SJCRH30 (cell line): ENCODE measurements around a stretch of chr3.

DNA sequence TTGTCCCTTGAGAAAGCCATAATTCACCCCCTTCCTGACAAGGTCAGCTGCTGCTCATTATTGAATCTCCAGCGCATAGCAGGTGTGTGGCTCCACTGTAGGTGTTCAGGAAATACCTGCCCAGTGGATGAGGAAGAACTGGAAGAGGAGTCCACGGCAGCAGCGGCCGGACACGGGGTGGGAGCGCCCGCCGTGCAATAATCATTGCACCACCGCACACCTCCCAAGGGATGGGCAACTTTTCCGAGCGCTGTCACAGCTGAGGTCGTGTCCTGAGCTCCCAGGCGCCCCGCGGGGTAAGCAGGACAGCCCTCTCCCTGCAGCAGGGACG lies 715 bp downstream of the EIF4E3 start:
- RAMPAGE, long total RNA: no peak

DNA sequence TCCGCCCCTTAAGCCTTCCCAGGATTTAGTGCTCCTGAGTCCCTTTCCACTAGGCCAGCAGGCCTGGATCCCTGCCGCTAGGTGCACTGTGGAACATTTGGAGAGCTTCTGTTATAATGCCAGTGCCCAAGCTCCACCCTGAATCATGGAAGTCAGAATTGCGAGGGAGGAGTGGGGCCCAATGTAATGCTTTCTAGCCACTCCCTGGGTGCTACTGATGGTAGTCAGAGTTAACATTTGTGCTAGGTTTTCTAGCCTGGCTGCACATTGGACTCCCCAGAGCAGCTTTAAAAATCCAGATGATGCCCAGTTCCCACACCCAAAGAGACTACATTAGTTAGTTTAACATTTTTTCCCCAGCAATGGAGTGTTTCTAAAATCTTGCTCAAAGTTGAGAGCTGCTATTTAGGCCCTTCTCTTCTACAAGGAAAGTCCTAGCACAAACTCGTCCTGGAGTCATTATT lies 366.6 kb upstream of the PROK2 start:
- RAMPAGE, long total RNA: no peak

DNA sequence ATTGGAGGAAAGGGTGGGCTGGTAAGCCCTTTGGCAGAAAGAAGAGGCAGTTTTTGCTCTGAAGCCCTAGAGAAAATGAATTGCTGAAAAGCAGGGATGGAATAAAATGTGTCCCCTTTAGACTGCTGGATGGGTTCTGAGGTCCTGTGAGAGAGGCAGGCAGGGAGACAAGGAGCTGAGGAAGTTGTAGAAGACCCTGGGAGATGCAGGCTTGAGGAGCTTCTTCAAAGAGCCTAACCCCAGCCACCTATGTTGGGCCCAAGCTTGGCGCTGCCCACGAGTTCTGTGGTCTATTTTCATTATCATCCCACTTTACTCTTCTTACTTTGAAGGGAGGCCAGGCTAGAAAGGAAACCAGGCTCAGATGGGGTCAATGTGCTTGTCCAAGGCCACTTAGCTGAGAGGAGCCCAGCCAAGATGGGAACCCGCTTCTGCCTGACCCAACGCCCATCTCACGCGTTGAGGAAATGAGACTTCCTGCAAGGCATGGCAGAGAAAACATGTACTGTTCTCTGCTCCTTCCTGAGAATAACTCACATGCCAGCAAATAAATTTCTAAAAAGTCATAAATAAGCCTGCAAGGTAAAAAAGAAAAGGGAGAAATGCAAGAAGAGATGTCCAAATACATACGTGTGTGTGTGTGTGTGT lies 486.2 kb upstream of the PROK2 start:
- RAMPAGE, long total RNA: no peak

DNA sequence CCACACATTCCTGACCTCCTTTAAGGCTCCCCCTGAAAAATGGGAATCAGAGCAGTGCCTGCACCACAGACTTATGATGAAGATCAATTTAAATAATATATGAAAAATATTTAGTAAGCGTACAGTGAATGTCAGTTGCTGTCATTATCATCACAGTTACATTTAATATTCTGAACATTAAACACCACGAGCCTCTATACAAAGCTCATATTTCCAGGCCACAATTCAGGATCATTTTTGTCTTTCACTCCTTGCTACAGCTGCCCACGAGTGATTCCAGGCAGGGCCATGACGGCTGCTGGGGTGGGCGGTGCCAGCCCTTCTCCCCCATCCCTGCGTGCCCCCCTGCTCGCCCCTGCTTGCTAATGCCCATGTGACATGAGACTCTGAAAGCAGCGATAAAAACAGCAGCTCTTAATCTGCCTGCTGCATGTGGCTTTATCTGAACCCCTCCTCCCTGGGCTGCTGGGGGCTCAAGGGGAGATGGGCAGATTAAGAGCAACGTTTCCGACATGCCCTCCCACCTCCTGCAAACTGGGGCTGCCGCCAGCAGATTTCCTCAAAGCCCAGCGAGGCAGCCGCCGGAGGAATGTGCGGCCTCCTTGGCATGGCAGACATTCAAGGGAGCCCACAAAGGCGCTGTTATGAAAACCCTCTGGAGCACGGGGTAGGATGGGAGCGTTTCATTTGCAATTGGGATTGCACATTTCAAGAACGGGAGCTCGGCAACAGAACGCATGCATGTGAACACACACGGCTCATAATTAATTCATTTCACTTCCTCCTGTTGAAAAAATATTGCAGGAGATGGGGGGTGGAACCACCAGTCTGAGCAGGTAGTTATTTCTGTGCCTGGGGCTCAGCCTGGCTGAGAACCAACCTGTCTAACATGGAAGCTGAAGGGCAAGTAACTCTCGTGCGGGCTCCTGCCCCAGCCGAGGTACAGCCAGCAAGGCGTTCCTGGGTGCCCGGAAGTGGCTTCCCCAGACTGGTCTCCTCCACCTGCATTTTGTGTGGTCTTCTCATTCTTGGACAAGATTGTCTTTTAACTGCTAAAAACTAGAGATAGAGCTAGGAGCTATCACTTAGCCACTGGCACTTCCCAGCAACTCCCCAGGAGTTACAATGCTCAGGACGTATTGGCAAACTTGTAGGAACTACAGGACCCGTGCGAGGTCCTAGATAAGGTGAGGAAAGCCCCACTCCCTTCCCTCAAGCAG lies 504.2 kb upstream of the PROK2 start:
- RAMPAGE, long total RNA: no peak

- RAMPAGE, long total RNA: no peak
Measured at GRCh38 chr3:72310460-72311166, 525.7 kb upstream of the PROK2 start.

GRCh38 chr3:72329268-72330042 lies 518.8 kb downstream of the SHQ1 start:
- RAMPAGE, long total RNA: no peak

DNA sequence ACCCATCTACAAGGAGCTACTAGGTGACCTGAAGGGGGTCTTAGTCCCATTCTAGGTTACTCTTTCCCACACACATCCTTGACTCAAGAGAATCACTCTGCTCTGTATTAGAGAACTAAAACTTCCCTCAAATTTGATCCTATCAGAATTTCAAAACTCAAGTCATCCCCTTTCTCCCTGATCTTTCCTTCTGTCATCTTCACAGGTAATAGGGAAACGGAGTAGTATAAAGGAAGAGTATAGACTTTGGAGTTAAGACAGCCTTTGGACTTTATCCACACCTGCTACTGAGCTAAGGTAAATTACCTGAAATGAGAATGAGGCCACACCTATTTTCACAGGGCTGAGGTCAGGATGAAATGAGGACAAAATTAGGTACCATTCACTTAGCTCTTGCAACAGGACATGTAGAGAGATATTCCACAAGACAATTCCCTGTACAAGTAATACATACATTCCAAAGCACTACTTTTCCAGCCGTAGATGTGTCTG lies 462.0 kb downstream of the SHQ1 start:
- RAMPAGE, long total RNA: no peak

DNA sequence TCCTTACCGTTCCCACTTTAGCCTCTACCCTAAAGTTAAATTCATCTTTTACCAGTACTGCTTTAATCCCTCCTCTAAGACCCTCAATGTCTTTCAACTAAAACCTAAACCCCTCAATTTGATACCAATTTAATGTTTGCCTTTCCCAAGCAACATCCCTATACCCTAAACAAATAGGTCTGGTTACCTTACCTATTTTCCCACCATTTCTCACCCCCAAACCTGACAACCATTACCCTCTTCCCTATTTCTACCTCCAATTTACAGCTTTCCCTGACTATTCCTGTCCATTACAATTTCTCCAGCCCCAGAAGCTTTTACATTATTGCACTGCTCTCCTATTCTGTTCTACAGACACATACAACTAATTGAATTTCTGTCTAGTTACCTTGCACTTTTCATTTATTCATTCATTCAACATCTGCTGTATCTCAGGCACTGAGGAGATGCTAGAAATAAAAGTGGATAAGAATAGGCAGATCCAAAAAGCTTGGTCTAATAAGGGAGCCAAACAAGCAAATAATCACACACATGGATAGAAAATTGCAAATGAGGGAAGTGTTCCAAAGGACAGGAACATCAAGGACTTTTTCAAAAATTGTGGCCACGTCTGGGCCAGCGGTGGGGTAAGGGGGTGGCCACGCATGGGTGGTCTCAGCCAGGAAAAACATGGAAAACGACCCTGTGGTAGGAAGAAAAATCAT lies 442.7 kb downstream of the SHQ1 start:
- RAMPAGE, long total RNA: no peak

- RAMPAGE, long total RNA: no peak
Measured at GRCh38 chr3:72482788-72483363, 365.4 kb downstream of the SHQ1 start.

GRCh38 chr3:72491026-72491225 lies 357.3 kb downstream of the SHQ1 start:
- RAMPAGE, long total RNA: no peak

GRCh38 chr3:72495862-72496309 lies 352.4 kb downstream of the SHQ1 start:
- RAMPAGE, long total RNA: no peak

DNA sequence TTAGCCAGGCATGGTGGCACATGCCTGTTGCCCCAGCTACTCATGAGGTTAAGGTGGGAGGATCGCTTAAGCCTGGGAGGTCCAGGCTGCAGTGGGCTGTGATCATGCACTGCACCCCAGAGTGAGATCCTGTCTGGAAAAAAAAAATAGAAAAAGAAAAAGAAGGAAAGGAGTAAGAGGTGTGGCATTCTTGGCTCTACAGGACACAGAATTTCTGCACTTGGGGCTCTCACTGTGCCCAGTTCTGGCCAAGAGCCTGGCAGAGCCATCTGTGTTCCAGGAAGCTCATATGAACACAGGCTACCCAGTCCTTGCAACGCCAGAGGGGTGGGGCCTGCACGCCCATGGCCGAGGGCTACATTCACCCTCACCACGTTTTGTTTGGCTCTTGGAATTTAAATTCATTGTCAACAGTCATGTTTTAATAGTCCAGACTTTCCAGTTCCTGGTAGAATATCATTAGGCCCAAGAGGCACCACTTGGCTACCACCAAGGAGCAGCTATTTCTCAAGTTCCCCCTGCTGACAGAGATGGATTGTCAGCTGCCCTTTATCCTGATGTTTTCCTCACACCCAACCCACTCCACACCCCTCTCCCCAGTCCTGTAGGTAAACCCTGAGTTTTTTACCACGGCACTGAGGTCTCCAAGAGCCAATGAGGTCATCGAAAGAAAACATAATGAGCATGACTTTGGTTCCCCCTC lies 125.4 kb downstream of the SHQ1 start:
- RAMPAGE, long total RNA: no peak

DNA sequence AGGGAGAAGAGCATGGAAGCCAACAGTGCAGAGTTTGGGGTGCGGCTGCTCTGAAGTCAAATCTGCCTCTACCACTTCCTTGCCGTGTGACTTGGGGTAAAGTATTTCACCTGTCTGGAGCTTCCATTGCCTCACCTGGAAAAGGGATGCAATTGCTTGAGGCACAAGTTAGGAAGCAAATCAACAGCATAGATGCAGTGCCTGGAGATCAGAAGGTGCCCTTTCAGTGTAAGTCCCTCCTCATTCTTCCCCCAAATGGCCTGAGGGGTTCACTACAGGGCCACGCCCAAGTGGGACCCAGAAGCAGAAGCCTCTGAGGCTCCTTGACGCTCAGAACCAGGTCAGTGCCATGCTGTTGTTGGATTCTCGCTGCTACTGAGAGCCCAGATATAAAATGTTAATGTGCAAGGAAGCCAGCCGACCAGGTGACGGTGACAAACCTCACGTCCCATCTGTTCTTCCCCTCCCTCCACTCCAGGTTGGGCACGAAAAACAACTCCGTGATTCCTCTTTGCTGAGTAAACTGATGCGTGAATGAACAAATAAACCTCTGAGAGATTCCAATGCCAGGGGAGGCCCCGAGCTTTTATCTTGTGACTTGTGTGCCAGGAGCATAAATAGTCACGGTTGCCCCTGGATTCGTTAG lies 119.6 kb downstream of the SHQ1 start:
- RAMPAGE, long total RNA: no peak

GRCh38 chr3:72887332-72887805 lies 477 bp upstream of the GXYLT2 start:
- RAMPAGE, long total RNA: no peak

GRCh38 chr3:72938270-72939173 lies 50.7 kb downstream of the GXYLT2 start:
- RAMPAGE, long total RNA: no peak

DNA sequence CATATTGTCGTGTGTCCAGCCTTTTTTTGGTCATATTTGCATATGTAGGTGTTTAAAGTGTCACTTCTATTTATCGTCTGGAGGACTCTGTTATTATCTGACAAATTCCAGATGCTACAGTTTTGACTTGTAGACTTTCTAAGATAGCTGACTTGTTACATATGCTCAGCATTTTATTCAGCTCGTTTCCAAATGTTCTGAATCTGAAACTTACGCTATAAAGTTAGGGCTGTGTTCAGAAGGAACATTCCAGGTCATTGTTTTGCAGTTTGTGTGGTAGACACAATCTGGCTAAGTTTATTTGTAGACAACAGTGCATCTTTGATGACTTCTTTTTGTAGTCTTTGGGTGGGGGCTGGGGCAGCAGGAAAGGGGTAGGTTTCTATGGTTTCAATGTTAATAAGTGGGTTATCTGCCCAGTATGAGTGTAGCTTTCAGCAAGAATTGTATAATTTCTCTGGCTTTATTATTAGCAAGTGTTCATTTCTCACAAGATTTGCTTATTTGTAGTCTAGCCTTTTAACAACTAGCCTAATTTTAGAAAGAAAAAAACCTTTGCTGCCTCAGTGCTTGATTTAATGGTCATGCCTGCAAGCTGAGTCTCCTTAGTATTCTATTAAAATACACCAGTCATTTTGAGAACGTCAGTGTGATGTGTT lies 2.1 kb downstream of the PPP4R2 start:
- RAMPAGE, long total RNA: no peak

GRCh38 chr3:73383668-73384237 lies 241.0 kb downstream of the PDZRN3 start:
- RAMPAGE, long total RNA: no peak

- RAMPAGE, long total RNA: no peak
Measured at GRCh38 chr3:73571196-73572032, 53.3 kb downstream of the PDZRN3 start.

DNA sequence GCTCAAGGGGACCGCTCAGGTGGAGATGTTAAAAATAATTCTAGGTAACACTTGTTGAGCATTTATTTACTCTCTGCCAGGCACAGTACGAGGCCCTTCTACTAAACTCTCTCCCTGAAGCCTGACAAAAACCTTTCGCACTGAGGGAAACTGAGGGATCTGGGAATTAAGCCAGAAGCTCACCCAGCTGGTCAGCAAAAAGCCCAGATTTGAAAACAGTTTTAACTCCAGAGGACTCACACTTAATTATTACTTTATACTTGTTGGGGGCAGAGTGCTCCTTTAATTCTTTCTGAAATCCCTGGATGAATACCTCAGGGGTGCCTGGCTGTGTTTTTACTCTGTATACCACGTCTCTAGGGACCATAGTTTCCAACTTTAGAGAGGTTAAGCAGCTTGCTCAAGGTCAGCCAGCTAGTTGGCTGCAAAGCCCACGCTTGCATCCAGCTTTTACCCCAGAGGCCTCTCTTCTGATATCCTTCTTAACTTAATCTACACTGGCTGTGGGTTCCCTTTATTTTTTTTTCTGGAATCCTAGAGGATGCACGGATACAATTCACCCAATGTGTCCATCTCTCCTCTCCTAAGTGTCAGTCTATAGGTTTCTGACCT lies 1.5 kb downstream of the PDZRN3 start:
- RAMPAGE, long total RNA: no peak

- RAMPAGE, long total RNA: no peak
Measured at GRCh38 chr3:73805340-73805880, 180.7 kb upstream of the PDZRN3 start.